Placental pericyte (primary cell): ENCODE measurements around a stretch of chr2.

- CAGE, long polyA plus RNA = no peak
Observed at GRCh38 chr2:111624806-111625224, 259.2 kb downstream of the ANAPC1 start.

- CAGE, long polyA plus RNA = no peak
Observed at GRCh38 chr2:111736231-111736543, 147.8 kb downstream of the ANAPC1 start.

DNA sequence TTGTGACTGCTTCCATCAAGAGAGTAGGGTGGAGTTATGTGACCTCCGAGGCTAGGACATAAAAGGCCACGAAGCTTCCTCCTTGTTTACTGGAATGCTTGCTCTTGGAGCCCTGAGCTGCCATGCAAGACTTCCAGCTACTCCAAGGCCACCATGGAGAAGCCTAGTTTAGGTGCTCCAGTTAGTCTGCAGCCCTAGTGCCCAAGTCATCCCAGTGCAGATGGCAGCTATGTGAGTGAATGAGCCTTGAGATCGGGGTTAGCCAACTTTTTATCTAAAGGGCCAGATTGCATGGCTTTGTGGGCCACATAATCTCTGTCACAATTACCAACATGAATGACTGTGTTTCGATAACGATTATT, 2.3 kb upstream of the MERTK start:
- CAGE, long polyA plus RNA = no peak

DNA sequence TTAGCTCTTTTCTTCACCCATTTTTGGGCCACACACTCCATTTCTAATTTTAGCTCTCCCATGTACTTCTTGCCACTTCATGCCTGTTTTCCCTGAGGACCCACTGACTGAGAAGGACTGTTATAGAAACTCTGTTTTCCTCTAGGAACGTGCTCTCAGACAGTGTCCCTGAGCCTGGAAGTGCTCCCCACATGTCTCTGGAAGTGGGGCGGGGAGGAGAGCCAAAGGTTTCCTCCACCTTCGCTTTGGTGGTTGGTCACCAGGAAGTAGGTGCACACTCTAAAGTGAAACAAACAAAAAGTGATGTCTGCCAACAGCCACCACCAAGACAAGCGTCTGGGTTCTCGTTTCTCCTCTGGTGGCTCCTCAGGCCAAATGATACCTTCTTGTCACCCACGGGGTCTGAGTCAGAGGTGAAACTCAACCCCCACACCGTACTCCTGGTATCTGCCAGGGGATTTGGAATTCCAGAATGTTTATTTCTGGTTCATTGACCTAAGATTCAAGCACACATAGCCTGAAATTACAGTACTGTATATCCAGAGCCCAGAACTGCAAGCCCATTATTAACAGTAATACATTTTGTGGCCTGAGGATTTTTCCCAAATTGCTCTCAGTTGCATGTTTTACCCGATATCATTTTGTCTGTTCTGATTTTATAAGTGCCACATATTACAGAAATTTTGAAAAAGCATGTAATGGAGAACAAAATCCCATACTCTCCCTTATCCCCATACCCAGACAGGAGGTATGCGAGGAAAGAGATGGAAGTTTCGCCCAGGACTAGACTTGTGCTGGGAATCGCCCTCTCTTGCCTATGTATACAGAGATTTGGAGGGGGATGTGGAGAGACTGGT, 74.9 kb downstream of the MERTK start:
- CAGE, long polyA plus RNA = no peak

- CAGE, long polyA plus RNA = no peak
Observed at GRCh38 chr2:112012364-112012887, 42.6 kb upstream of the TMEM87B start.

DNA sequence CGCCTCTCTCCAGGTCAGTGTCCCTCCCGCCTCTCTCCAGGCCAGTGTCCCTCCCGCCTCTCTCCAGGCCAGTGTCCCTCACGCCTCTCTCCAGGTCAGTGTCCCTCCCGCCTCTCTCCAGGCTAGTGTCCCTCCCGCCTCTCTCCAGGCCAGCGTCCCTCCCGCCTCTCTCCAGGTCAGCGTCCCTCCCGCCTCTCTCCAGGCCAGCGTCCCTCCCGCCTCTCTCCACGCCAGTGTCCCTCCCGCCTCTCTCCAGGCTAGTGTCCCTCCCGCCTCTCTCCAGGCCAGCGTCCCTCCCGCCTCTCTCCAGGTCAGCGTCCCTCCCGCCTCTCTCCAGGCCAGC, 1.1 kb downstream of the FBLN7 start:
- CAGE, long polyA plus RNA = no peak

DNA sequence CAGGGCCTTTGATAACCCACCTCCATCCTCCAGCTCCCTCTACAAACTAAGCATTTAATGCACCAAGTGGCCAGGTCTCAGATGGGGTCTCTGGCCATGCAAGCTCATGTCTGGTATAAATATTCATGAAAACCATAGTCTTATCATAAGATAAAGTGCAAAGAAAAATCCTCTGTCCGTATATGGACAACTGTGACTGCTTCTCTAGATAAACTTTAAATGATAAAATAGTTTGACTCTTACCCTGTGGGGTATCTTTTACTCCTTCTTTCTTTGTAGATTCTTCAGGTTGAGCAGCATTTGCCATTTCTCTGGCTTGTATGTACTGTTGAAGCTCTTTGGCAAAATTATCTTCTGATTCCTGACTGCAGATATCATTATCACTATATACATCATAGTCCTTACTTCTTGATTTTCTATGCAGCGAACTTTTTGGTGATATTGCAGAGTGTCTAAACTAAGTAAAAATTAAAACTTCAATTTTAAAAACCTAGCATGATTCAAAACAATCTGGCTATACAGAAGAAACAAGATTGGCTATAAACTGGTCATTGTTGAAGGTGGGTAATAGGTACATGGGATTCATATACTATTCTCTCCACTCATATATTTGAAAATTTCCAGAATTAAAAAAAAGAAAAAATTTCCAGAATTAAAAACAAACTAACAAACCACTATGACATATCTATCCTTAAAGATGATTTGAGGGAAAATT, 16.6 kb downstream of the ZC3H8 start:
- CAGE, long polyA plus RNA = no peak

GRCh38 chr2:112259376-112259766, 4.5 kb upstream of the ZC3H8 start:
- CAGE, long polyA plus RNA = no peak

DNA sequence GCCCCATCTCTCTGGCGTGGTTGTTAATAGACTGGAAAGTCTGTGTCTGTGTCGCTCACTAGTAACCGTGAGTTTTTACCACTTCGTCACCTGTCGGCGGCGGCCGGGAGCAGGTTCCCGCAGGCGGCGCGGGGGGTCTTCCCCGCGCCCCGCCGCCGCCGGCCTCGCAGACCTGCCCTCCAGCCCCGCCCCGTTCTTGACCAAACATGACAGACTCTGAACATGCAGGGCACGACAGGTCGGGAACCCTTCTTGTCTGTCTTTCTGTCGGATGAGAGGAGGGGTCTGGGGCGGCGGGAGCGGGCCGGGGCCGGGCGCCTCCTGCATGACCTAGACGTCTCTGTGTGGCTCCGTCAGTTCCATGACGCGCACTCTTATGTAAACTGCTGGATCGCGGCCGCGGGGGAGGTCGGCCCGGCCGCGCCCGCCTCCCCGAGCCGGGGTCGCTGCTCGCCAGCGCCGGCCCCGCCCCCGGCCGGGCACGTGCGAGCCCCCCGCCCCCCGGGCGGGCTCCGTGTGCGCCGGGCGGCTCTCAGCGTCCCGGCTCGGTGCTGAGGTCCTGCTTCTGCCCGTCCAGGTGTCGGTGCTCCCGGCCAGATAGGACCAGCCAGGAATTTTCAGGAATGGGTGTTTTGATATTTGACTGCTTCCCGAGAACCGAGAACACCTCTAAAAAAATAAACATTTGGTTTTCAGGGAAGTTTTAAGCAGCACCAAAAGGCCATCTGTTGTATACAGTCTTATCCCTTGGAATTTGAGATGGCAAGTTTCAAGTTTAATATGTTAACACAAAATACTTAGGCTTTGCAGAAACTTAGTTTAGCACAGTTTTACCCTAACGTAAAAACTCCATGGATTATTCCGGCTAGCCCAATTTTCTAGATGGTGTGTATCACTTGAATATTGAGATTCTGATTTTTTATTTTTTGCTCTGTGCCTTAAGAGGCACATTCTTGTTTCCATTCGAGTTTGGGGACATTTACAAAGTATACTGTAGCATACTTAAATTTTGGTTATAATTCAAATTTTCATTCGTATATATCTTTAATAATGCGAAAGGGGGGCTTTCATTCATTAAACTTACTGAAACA, 737 bp downstream of the ZC3H6 start:
- CAGE, long polyA plus RNA = no peak

DNA sequence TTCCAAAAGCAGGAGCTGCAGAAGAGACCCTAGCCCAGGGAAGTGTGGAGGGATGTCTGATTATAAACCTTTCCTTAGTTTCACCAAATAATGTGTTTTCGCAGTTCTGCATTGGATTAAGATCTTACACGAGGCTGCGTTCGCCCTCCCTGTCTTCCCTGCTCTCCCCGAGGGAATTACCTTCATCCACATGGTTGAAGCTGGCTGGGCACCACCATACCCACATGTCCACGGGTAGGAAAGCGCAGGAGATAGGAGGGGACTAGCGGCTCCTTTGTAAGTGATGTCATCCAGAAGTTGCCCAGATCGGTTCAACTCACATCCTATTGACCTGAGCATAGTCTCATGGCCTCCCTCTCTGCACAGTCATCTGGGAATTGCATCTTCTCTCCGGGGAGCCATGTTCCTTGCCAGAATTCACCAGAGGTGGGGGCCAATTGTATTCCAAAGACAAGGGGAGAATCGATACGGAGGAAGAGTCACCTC, 1.1 kb downstream of the TTL start:
- CAGE, long polyA plus RNA = no peak

DNA sequence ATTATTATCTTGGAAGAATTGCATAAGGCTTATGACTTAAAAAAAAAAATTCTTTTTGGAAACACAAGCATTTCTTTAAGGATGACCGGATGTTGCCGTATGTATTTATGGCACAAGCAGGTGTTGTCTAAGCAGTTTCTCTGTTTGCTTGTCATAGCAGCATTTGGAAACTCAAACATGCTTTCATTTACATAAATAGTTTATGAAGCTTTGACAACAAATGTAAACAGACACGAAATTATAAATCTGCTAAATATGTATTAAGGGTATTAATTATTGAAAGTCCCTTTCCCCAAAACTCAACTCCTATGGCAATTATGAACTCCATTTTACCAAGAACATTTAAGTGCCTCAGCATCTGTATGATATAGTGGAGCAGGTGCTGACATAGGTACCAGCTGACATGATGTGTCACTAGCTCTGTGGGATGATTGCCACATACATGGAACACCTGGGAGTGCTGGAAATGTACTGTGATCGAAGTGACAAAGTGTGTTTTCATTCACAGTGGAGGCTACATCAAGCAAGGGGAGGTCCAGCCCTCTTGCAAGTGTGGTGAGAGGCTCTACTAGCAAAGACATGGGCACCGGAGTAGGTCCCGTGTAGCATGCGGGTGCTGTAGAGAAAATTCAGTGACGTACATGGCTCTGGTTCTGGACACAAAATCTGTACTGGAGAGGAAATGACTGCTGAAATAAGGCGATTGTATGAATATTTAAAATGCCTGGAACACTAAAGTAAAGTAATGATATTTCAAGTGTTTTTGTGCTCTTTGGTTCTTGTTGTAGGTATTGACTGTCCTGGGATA, 10.4 kb upstream of the POLR1B start:
- CAGE, long polyA plus RNA = no peak

DNA sequence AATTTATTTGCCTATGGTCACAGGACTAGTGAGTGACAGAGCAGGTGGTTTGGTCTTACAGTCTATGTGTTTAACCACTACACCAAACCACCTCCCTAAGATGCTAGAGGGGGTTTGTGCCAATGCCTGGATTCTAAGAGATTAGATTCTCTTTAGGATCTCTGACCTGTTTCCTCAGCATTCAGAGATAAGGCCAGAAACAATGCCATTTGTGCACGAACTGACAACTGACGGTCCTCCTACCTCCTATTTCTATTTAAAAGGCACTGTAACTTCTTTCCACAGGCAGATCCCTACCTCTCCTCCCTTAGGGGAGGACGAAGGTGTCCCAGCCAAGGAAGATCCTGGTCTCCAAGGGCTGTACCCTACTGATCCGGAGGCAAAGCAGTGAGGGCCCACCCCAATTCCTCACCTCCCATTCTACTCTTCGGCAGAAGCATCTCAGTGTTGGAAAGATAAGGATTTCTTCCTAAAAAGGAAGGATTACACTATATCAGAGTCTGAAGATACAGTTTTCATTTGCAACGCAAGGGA, 2.1 kb upstream of the SLC20A1 start:
- CAGE, long polyA plus RNA = no peak

- CAGE, long polyA plus RNA = no peak
Observed at GRCh38 chr2:112644081-112644948, 1.4 kb upstream of the SLC20A1 start.

DNA sequence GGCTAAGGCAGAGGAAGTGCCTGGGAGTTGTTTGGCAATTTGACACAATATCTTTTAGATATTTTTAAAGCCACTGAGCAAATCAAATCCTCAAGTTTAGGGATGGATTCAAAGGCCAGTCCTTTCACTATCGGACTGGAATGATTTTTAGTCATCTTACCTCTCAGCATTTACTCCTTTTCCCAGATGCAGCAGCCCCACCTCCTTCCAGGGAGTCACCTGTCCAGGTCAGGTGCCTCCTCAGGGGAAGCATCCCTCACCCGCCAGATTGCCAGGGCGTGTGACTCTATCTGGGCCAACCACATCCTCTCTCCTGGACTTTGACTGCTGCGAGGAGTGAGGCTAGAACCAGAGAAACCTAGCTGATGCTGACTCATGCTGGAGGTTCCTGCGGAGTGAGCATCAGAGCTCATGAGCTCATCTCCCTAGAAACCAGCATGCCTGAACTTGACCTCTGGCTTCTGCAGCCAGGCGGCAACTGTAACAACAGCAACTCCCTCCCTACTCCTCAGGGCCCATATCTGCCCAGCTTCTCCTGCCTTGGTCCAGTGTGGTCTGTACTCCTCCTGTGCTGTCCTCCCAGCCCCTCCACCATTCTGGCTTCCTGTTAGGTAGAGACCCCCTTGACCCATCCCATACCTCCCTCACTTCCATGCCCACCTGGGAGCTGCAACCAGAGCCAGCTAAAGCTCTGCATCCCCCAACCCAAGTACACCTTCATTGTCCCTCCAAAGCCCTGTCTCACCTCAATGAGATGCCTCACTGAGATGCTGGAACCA, 28.3 kb upstream of the NT5DC4 start:
- CAGE, long polyA plus RNA = no peak

- CAGE, long polyA plus RNA = no peak
Observed at GRCh38 chr2:112725850-112726390, 5.1 kb downstream of the NT5DC4 start.

- CAGE, long polyA plus RNA = no peak
Observed at GRCh38 chr2:112782601-112782874, 1.8 kb downstream of the IL1A start.

DNA sequence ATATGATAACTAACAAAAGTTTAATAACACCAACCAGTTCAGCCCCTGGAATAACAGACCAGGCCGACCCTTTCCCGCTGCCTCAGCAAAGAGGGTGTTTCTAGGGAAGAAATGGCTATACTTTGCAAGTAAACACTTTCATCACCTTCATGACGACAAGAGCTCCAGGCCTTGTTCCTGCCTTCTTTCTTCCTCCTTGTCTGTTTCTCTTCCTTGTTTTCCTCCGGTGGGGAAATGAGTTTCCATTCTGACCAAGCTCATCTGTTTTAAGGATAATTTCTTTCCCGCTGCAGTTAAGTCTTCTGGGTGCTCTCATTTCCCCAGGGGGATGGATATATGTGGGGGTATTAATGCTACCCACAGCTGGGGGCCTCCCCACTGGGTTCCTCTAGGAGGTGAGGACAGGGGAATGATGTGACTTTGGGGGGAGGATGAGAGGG, 38.0 kb downstream of the PSD4 start:
- CAGE, long polyA plus RNA = no peak

DNA sequence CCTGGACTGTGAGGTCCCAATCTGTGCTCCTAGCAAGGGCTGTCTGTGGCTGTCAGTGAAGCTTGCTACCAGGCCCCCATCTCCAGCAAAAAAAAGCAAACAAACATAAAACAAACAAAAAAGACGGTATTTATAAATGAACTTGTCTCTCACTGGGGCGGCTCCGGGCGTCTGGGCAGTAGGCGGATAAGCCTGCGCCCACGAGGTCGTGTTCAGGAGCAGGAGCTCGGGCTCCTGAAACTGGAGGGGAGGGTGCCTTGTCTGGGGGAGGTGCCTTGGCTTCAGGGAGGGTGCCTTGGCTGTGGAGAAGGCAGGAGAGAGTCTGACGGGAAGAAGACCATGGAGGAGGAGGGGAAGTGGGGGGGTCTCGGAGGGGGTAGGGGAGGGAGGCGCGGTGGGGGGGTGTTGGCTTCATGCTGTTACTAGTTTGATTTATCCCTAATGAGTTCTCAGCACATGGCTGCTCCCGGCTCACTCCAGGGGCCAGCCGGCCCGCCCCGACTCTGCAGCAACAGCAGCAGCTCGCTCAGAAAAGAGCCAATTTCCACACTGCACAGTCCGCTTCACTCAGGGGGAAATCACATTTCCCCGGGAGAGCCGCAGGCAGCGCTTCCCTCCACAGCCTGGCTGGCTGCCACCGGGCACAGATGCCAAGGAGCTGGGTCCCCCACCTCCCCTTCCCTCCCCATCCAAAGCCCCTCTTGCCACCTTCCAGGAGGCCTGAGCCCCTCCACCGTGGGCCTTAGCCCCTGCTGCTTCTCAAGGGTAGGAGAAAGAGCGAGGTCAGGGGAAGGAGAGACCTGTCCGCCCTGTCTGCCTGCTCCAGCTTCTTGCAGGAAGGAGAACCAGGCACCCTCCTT, 38.7 kb downstream of the PSD4 start:
- CAGE, long polyA plus RNA = no peak

- CAGE, long polyA plus RNA = no peak
Observed at GRCh38 chr2:113288241-113289290, 9.8 kb upstream of the PAX8 start.

GRCh38 chr2:113390159-113390906, 47.2 kb upstream of the ZNG1B start:
- CAGE, long polyA plus RNA = no peak